ENCODE measurements around a stretch of chr9.

DNA sequence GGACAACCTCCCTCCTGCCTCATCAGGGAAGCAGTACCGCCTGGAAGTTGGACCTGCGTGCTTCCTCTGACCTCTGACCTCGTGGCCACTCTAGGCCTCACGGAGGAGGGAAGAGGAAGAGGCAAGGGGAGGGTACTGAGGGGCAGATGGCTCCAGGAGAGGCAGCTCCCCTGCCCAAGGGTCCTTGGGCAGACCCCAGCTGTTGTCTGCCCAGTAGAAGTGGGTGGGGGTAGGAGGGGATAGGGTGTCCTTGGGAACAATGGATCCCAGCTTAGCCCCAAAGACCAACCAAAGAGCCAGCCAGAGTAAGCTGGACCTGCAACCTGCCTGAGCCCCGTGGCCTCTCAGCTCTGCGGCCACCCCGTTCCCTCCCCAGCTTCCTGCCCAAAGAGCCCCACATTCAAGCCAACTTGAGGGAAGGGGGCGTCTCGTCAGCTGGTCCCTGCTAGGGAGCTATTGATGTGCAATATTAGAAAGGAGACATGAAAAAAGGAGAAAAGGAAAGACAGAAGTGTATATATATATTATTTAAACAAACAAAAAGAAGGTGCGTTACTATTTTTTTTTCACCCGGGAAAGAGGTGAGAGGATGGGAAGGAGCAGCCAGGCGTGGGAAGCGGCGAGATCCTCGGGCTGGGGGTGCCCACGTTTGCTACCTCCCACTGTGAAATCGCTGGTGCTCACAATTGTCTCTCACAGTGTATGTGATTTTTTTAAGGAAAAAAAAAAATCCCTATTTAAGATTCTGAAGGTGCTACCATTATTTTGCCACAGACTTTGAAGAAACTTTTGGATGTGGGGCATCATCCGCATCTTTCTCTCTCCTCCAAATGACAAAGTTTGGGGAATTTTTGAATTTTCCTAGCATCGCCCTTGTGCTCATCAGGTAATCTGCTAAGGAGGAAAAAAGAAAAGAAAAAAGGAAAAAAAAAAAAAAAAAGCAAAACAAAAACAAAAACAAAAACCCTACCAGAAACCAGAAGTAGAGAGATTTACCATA, 12.0 kb upstream of the ORM1 start:
- PRO-cap = no peak

GRCh38 chr9:114323259-114323609, 336 bp downstream of the ORM1 start:
- PRO-cap = no peak

GRCh38 chr9:114324472-114324958, 1.6 kb downstream of the ORM1 start:
- PRO-cap = no peak

DNA sequence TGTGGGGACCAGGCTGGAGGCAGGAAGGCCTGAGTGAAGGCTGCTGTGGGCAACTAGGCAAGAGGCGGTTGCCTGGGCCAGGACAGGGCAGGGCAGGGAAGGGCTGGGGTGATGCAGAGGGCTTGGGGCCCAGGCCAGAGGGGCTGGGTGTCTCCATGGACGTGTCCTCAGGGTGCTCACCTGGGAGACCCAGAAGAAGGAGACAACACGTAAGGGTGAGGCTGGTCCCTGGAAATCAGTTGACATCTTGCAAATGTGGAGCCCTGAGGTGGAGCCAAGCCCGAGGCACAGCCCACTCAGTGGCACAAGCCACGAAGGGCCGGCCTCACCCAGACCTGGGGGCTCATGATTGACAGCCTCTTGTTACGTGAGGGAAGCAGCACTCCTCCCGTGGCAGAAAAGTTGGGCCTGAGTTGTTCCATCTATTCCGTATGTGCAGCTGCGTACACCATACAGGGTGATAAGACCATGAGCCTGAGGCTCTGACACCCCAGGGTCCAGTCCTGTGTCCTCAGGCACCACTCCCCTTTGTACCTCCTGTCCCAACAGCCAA, 2.1 kb upstream of the ORM2 start:
- PRO-cap = no peak

- PRO-cap = no peak
These were observed 22.0 kb downstream of the ORM2 start for GRCh38 chr9:114351688-114351965.

- PRO-cap = no peak
These were observed 21.6 kb downstream of the AKNA start for GRCh38 chr9:114366162-114366585.

DNA sequence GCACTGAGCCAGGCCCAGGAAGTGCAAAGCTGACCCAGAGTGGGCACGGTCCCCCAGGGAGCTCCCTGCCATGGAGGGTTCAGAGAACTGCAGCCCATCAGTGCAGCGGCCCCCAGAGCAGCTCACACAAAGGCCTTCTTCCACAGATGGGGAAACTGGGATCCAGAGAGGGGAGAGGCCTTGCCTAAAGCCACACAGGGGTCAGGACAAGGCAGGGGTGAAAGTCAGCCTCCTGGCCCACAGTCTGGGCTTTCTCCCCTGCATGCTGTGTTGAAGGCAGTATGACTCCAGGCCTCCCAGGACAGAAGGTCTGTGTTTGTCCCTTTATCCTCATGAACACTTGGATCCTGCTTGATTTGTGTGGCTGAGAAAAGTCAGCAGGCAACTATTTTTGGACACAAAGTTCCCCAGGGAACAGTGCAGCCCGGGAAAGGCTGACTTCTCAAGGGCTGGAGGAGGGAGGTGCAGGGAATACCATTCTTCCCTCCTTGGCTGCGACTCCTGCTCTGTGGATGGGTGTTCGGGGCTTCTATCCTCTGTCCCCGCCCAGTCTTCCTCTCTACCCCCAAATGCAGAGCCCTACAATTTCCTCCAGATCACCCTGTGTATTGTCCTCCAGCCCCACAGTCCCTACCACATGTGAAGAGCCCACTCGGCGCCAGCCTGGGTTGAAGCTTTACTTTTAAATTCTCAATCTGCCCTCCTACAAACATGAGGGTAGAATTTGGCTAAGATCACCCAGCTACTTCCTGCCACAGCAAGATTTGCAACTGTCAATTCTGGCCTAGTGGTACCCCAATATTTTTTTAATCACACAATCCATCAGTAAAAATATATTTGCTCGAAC, 4.2 kb downstream of the AKNA start:
- PRO-cap = no peak

DNA sequence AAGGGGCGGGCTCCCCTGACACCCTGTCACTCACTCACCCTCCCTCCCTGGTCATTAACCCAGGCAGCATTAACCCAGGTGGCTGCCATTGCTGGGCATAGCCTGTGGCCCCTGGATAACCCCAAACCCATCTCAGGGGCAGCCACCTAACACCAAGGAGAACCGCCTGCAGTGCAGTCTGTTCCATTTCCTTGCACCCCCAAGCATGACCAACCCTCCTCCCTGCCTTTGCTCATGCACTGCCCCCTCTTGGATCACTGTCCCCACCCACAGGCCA, 2.2 kb upstream of the AKNA start:
- PRO-cap = no peak

DNA sequence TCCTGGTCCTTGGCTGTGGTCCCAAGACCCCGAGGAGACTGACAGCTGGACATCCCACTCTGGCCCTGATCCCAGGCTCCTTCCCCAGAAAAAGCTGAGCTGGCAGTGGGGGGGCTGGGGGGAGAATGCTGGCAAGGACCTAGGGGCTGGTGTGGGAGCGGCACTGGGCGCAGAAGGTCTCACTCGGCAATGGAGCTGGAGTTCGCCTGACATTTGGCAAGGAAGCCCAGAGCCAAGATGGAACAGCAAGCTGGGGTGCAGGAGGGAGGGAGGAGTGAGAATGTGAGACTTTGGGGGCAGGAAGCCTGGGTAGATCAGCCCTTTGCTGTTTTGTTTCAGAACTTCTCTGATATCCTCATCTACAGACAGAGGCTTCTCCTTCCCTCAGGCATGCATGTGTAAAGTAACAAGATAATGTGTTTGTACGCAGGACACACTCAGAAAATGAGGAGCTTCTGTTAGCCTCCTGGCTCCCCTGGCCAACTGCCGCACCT, 7.1 kb upstream of the AKNA start:
- PRO-cap = no peak

DNA sequence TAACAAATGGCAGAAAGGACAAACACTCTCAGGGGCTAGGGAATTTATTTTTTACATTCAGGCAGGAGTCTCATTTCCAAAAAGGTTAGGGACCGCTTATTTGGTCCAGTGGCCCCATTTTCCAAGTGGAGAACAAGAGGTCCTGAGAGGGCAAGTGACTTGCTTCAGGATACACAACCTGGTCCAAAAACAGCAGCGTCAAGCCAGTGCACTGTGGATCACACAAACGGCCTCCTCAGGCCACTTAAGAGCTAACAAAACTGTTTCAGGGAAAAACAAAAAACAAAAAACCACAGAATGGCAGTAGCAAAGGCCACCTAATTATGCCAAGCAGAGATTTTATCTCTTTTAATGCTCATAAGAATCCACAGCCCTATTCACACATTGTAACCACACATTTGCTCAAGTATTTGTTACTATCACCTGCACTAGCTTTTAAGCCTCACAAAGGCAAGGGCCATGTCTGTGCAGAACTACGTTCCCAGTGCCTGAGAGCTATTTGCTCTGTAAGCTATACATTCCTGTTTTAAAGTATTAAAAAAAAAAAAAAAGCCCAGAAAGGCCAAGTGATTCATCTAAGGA, 1.7 kb downstream of the WHRN start:
- PRO-cap = no peak

- PRO-cap = no peak
These were observed 35.5 kb upstream of the ATP6V1G1 start for GRCh38 chr9:114551959-114552571.

DNA sequence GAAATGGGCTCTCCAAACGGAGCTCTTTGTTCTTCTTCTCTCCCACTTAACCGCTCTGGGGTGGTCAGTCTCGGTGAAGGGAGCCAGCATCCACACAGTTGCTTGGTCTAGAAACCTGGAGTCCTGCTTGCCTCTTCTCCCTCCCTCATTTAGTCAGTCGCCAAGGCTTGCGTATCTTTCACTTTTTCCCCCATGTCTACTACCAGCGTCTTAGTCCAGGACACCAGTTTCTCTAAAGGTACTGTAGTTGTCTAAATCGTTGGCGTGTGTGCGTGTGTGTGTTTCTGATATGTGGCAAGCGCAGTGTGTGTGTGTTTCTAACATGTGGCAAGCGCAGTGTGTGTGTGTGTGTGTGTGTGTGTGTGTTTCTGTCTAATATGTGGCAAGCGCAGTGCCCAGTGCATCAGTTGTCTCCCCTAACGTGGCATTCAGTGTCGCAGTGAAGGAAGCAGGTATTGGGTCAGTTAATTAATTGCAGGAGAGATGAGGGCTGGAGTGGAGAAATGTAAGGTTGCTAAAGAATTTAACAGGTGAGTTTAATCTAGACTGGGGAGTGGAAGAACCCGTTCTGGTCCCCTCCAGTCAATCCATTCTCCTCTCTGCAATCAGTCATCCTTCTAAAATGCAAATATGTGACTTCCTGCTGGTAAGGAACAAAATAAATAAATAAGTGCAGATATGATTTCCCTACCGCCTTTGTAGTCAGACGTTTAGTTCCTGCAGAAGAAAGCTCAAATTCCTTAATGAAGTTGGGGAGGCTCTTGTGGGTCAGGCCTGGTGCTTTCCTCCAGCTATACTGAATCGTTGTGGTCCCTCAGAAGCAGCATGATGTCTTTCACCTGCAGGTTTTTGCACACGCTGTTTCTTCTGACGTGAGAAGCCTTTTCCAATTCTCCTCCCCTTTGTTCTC, 861 bp downstream of the ATP6V1G1 start:
- PRO-cap = unidirectional peak, minus-strand start at position 851 of the sequence

- PRO-cap = no peak
These were observed 4.3 kb upstream of the TMEM268 start for GRCh38 chr9:114606851-114607199.

DNA sequence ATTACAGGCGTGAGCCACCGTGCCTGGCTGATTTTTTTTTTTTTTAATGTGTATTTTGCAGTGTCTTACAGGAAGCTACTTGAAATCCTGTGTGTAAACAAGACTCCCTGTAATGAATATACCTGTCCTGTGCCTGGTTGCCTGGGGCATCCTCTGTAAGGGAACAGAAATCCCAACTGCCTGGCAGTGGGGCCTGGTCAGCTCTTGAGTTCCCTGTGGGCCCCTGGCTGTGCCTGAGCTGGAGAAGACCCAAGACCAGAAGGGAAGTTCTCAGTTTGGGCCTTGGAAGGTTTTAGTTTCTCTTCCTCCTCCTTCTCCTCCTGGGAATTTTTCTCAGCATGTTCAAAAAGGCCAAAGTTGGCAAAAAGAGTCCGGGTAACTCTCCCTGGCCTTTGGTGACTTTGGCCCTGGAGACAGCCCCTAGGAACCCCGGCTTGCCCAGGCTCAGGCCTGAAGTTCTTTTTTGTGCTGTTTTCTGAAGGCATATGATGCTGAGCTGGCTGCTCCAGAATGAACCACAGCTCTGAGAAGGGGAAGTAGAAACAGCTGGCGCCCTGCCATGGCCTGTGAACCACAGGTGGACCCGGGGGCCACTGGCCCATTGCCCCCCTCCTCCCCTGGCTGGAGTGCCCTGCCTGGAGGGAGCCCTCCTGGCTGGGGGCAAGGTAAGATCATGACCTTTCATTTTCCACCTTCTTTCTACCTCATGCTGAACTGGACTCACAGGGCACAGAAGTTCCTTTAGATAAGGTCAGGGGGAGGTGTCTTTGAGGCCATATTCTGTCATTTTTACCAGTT, 5.7 kb downstream of the TMEM268 start:
- PRO-cap = no peak

DNA sequence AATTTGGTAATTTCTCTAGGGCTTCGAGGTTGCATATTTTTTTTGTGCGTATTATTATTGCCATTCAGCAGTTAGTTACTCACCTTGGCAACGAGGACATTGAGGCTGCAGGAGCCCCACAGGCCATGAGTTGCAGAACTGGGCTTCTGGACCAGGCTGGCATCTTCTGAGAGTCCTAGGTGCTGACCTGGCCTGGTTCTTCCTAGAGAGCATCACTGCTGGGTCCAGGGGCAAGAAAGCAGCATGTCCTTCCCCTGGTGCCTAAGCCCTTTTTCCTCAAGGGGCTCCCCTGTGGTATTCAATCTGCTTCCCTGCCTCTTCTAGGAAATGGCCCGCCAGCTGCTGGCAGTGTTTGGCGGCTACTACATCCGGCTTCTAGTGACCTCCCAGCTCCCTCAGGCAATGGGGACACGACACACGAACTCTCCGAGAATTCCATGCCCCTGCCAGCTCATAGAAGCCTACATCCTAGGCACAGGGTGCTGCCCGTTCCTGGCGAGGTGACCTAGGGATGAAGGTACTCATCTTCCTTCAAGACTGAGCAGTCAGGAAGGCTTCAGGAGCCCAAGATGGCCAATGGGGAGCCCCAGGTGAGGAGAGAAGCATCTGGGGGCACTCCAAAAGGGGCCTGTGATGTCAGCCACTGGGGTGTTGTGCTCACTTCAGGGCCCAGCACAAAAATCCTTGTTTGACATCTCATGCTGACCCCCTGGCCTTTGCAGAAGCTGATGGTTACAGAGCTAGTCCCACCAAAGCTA, 14.6 kb downstream of the TEX53 start:
- PRO-cap = unidirectional peak, plus-strand start at position 427 of the sequence

DNA sequence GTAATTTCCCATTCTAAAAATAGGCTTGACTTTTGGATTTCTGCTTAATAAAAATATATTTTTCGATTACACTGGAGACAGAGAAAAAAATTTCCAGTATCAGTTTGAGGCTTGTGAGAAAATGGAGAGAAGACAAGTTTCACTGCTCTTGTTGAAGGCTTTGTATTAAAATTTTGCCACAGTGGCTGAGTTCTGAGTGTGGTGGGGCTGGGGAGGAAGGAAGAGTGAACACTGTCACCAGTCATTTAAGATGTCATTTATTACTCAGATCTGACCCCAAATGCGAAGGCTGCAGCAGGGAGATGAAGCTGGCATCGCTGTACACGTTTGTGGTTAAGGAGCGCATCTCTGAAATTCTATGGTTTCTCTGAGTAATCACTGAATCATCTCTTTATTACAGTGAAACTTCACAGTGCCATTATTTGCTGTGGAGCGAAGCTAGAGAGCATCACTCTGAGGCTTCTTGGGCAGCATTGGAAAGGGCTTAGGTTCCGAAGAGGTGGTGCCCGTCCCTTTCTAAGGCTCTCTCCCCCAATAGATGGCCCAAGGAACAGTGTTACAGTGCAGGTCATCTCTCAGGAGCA, 9.0 kb upstream of the TEX48 start:
- PRO-cap = no peak

DNA sequence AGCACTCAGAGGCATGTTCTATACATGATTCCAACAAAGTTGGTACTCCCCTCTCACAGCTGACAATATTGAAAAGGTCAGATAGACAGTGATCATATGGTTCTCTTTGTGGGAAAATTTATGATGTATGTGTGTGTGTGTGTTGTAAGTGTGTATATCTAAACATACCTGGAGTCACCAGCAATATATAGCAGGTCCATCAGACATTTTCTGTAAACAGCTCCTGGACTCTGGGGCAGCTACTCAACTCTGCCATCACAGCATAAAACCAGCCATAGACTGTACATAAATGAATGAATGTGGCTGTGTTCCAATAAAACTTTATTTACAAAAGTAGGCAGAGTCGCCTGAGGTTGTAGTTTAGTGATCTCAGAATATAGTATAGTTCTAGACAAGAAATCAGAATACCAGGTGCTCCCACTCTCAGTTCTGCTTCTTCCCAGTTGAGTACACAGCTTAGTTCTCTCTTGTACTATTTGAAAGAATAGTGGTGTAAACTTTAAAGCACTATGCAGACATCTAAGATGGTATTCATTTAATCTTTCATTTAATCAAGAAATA, 37.3 kb downstream of the TNFSF8 start:
- PRO-cap = no peak

- PRO-cap = no peak
These were observed 754 bp downstream of the TNC start for GRCh38 chr9:115117150-115117656.

DNA sequence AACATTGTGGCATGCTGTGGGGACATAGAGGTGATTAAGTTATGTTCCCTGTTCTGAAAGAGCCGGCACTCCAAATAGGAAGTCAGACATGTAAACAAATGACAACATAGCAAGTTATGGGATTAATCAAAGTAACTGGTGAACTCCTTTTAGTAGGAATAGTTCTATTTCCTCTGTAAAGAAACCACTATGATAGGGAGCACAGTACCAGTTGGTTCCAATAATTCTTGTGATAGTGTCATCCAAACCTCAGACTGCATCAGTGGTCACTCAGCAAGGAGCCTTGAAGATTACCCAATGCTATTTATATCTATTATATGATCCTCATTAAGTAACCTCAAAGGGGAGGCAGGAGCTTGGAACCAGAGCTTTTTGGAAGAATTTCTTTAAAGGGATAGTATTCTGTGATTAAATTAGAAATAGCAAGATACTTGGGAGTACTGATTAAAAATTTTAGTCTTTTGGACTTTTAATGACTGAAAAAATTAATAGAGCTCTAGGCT, 93.9 kb upstream of the TNC start:
- PRO-cap = no peak

DNA sequence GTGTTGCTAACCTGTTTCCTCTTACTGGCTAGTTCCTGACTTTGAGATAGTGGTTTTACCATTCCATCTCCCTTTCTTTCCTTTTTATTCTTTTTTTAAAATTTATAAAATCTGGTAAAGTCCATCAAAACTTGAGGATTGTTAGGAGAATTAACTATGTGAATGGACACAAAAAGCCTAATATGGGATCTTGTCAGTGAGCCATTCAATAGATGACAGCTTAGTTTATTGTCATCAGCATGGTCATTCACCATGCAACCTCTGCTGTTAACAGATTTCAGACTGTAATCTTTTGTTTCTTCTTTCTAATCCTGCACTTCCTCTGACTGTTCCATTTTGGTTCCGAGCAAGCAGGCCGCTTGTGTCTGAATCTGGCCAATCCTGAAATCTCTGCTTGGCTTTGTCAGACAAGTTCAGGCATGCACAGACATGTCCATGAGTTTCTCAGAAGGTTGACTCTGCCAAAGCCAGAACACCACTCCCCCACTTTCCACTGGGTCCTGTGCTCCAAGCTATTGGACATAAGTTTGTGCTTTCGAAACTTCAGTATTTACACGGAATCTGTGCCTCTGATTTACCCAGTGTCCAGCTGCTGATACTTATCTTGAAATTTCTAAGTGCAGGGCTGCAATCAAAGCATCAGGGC, 209.6 kb upstream of the PAPPA start:
- PRO-cap = no peak